ENCODE measurements around a stretch of chr12.

DNA sequence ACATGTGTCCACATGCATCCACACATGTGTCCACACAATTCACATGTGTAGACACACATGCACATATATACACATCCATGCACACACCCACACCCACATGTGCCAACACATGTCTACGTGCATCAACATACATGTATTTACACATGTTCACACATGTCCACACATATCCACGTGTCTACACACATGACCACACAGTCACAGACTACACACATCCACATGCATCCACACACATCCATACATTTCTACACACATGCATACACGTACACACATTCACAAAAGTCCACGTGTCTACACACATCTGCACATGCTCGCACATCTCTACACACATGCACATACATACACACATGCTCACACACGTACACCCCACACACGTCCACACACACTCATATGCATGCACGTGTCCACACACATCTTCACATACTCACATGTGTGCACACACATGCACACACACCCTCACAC is 3.4 kb downstream of the ADGRD1 start:
- PRO-cap = no peak
- RRBS = no CpG with 5 or more reads among the region's 8 CpGs

- PRO-cap = no peak
- RRBS = no CpG with 5 or more reads among the region's 8 CpGs
These were observed 7.1 kb downstream of the ADGRD1 start for GRCh38 chr12:130960726-130961205.

- PRO-cap = no peak
- RRBS = 86% methylated on average over 3 of the region's 7 CpGs
These were observed 57.3 kb downstream of the ADGRD1 start for GRCh38 chr12:131011088-131011362.

GRCh38 chr12:131366181-131366968 is 344.5 kb upstream of the SFSWAP start:
- PRO-cap = no peak
- RRBS = no CpG with 5 or more reads among the region's 14 CpGs

DNA sequence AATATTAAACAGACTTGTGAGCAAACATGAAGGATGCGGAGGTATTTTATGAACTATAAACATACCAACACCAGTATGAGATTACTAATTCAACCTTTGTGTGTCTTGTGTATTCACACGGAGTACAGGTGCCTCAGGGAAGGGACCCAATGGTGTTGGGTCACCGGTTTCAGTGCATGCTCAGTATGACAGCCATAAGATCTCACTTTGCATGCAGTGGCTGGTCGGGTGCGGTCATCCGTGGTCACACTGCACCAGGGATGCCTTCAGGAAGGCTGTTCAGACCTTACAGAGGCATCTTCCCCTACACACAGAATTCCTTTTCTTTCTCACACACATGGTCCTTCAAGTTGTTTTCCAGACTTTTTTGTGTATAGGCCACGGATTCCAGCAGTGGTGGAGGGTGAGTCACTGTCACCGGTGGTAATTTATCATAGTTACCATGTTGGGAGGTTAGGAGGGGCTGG is 103.0 kb upstream of the SFSWAP start:
- PRO-cap = no peak
- RRBS = no CpG with 5 or more reads among the region's 8 CpGs

- PRO-cap = no peak
- RRBS = no CpG with 5 or more reads among the region's 3 CpGs
These were observed 25.3 kb downstream of the SFSWAP start for GRCh38 chr12:131736179-131736562.

GRCh38 chr12:131736603-131736918 is 25.7 kb downstream of the SFSWAP start:
- PRO-cap = no peak
- RRBS = no CpG with 5 or more reads among the region's 9 CpGs

GRCh38 chr12:131910255-131911346 is 16.2 kb downstream of the ULK1 start:
- PRO-cap = no peak
- RRBS = 88% methylated on average over 6 of the region's 30 CpGs

DNA sequence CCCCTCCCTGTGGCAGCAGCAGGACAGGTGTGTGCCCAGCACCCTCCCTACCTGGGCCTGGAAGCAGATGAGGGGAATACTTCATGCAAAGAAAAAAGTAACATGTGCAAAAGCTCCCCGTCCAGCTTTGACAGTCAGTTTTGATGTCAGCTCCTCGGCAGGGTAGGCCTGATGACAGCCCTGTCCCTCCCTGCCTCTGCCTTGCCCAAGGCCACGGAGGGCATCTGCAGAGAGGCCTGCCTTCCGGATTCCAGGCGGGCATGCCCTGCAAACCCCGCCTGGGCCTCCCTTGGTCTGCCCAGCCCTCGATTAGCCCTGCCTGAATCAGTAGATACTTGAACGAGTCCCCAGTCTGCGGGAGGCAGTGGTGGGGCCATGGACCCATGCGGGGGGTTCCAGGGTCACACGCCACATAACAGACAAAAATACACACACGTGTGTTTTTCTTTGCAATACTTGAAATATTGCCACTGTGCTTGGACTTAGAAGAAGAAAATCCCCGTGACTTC is 6.7 kb upstream of the PUS1 start:
- PRO-cap = no peak
- RRBS = 80% methylated on average over 1 of the region's 13 CpGs

GRCh38 chr12:131986150-131986945 is 36.6 kb downstream of the EP400 start:
- PRO-cap = no peak
- RRBS = 90% methylated on average over 3 of the region's 22 CpGs

DNA sequence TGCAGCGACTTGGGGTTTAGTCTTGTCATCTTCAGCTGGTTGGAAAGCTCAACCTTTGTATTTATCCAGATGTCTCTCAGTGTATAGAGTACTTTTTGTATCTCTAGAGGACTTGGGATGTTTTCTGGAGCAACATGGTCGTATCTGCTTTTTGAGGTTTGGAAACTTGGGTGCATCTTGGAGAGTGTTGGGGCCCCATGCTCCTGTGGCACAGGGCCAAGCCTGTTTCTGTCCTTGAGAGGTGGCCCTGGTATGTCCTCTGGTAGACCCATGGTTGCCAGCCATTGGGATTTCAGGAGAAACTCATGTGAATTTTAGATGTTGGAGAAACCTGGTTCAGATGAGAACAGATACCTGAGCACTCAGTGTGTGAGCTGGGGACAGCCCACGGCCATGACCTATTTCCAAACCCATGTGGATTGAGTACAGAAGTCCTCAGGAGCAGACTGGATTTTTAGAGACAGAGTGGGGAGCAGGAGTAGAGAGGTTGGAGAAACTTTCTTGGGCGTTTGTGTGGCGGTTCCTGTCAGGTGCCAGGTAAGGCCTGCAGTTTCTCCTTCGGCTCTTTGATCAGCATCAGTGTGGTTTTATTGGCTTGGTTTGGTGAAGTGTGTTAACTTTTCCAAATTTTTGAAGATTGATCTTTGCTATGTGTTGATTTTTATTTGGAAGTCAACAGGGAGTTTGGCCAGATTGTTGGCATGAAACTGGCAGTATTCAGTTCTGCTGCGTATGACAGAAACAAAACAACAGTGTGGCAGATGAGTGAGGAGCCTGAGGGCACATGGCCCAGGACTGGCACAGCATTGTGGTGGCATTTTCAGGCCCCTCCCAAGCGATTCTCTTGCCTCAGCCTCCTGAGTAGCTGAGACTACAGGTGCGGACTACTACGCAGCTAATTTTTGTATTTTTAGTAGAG is 42.8 kb downstream of the EP400 start:
- PRO-cap = no peak
- RRBS = no CpG with 5 or more reads among the region's 10 CpGs

GRCh38 chr12:132030991-132031509 is 81.3 kb downstream of the EP400 start:
- PRO-cap = no peak
- RRBS = no CpG with 5 or more reads among the region's 8 CpGs

DNA sequence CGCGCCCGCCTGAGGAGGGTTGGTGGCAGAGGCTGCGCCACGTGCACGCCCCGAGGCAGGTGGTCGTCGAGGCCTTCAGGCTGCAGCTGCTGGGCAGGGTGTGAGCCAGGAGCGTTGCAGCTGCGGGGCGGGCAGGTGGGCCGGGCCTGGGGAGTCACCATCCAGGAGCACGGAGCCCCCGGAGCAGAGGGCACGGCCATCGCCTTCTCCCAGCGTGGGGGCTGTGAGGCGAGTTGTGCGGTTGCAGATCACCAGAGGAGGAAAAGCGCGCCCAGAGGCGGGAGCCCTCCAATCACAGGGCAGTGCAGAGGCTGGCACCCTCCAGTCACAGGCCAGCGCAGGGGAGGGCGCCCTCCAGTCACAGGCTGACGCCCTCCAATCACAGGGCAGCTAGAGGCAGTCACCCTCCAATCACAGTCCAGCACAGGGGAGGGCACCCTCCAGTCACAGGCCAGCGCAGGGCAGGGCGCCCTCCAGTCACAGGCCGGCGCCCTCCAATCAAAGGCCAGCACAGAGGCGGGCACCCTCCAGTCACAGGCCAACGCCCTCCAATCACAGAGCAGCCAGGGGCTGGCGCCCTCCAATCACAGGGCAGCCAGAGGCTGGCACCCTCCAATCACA is 26.8 kb downstream of the DDX51 start:
- PRO-cap = no peak
- RRBS = no CpG with 5 or more reads among the region's 33 CpGs

- PRO-cap = unidirectional peak, minus-strand start at chr12:132275224
- RRBS = 29% methylated on average over 1 of the region's 14 CpGs
These were observed 54.3 kb downstream of the GALNT9 start for GRCh38 chr12:132275016-132275506.

DNA sequence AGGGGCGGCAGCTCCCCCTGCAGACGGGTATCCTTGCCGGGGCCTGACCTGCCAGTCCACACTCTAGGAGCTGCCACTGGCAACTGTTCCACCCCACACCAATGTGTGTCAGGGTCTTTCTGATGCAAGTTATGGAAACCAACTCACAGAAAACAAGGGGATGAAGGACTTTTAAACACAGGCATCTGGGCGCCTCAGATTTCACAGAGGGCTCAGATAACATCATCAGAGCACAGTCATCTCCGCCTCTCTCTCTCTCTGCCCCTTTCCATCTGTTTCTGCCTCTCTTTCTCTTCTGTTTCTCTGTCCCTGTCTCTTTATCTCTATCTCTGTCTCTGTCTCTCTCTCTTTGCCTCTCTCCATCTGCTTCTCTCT is 67.5 kb upstream of the FBRSL1 start:
- PRO-cap = no peak
- RRBS = no CpG with 5 or more reads among the region's 5 CpGs

- PRO-cap = bidirectional peak, plus-strand start at chr12:132429512, minus-strand start at chr12:132429398
- RRBS = no CpG with 5 or more reads among the region's 34 CpGs
These were observed 60.6 kb upstream of the FBRSL1 start for GRCh38 chr12:132428952-132430099.

GRCh38 chr12:132505129-132505657 is 15.2 kb downstream of the FBRSL1 start:
- PRO-cap = no peak
- RRBS = no CpG with 5 or more reads among the region's 21 CpGs

DNA sequence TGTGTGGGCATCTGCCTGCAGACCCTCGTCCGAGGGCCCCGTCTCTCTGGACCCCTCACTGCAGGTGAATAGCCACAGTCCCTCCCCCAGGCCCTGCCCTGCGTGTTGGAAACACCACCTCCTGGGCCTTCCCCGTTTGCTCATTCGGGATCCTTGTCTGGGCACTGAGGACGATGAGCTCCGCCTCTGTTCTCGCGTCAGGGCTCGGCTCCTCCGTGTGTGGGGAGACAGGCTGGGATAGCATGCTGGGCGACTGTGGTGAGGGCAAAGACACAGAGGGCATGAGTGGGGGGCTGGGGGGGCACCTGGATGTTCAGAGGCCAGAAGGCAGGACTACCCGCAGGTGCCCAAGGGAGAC is 24.0 kb downstream of the FBRSL1 start:
- PRO-cap = no peak
- RRBS = no CpG with 5 or more reads among the region's 14 CpGs

GRCh38 chr12:132600129-132600831 is 10.1 kb downstream of the LRCOL1 start:
- PRO-cap = unidirectional peak, plus-strand start at chr12:132600647
- RRBS = 25% methylated on average over 4 of the region's 30 CpGs

- PRO-cap = no peak
- RRBS = no CpG with 5 or more reads among the region's 26 CpGs
These were observed 7.5 kb downstream of the LRCOL1 start for GRCh38 chr12:132602809-132603356.

Measured in kidney (tissue), 2 donors.